ENCODE measurements around the gene CD209.

DNA sequence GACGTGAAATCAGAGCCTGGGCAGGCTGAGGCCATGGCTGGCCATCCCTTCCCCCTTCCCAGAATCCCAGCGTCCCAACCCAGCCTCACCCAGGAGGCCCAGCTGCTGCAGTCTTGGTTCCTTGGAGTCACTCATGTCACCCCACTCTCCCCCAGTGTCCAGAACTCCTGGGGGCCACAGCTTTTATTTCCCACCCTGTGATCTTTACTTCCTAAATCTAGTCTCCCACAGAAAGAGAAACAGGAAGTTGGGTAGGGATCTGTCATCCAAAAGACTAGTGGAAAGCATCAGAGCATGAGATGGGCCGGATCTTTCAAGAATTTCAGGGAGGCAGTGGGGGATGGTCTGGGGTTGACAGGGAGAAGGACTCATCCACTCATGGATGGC lies at the start of gene CD209:
Gene CD209 (minus strand): TSS at position 158 of the 387 bp plus-strand sequence.
- PRO-cap, result no peak

DNA sequence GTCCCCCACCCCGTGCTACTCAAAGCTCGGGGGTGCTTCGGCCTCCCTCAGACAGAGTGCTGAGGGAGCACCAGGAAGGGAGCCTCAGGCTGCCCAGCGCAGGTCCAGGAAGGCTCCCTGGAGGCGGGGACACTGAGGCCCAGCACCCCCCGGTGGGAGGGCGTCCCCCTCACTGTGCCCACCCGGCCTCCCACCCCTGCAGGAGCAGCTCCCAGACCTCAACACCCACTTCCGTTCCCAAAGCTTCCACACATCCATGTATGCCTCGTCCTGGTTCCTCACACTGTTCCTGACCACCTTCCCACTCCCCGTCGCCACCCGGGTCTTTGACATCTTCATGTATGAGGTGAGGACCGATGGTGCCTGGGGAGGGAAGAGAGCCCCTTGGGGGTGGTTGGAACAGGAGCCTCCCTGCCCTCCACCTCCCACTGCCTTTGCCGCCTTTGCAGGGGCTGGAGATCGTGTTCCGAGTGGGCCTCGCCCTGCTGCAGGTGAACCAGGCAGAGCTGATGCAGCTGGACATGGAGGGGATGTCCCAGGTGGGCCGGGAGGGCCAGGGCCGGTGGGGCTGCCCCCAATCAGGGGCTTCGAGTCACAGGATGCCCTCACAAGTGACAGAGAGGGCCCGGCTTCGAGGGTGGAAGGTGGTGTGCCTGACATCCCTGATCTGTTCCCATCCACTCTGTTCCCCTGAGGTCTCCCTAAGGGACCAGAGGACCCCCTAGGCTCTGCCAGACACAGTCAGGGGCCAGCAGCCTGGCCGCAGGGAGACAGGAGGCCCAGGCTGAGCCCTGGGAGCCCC lies 21.4 kb downstream of the EVI5L start:
- PRO-cap, result no peak

GRCh38 chr19:7871260-7872163 lies 2.7 kb downstream of the PRR36 start:
- PRO-cap, result no peak

DNA sequence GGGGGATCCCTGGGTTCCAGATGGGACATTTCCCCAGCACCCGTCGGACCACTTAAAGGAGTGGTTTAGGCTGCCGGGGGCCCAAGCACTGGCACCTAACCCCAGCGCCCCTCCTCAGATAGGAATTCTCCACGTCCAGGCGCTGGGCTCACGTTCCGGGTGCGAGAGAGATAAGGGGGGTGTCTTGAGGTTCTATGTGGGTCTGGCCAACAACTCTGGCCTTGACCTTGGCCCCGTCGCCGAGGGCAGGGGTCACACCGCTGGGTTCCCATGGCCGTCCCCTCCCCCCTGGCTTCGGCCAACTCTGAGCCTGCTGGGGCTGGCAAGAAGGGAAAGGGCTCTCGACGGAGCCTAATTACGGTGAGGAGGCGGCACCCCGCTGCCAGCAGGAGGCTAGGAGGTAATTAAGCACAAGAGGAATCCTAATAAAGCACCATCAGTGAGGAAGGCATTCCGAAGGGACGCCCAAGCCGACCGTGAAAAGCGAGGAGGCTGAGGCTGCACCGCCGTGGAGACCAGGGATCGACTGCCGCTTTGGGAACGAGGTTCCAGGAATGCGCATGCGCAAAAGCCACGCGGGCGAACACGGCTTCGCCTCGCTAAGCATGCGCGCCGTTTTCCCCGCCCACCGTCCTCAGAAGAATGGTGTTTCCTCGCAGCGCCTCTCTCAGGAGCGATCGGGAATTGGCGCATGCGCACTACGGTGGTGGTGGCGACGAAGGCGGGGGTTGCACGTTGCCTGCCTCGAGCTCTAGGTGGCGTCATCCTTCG lies 505 bp upstream of the MAP2K7 start:
- PRO-cap, result bidirectional peak, plus-strand start outside the sequence, minus-strand start at position 528 of the sequence

- PRO-cap, result no peak
These were observed 874 bp upstream of the TGFBR3L start for GRCh38 chr19:7913381-7914530.

DNA sequence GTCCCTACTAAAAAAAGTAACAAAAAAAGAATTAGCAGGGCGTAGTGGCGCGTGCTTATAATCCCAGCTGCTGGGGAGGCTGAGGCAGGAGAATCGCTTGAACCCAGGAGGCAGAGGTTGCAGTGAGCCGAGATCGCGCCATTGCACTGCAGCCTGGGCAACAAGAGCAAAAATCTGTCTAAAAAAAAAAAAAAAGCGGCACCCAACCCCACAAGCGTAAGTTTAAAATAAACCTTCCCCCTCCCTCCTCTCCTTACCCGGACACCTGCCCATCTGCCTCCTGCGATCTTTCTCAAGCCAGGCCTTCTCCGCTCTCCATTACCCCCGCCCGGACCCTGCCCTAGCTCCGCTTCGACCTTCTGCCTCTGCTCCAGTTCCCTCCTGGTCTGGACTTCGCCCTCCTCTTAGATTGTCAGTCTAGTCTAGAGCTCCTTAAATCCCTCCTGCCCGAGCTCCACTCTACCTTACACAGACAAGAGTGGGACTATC lies 668 bp upstream of the SNAPC2 start:
- PRO-cap, result no peak

- PRO-cap, result no peak
These were observed 22.6 kb downstream of the ELAVL1 start for GRCh38 chr19:7982558-7983493.

DNA sequence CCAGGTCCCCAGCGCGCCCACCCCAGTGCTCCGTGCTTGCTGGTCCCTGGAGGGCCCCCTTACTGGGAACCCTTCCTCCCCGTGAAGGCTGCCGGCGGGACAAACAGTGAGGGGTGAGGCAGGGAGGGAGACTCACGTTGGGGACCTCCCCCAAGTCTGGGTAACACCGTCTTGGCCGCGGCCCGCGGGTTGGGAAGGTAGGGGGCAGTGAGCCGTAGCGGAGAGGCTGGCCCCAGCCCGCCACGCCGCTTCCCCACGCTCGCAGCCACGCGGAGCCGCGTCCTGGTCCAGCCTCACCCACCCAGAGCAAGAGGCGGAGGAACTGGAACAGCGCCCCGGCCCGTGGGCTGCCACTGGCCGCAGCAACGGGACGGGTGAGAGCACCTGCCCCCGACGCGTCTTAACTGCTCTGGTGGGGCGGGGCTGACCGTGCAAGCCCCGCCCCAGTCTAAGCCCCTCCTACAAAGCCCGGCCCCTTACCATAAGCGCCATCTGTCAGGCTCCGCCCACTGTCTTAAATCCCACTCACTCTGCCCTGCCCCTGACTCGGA lies 2.3 kb upstream of the CCL25 start:
- PRO-cap, result no peak

DNA sequence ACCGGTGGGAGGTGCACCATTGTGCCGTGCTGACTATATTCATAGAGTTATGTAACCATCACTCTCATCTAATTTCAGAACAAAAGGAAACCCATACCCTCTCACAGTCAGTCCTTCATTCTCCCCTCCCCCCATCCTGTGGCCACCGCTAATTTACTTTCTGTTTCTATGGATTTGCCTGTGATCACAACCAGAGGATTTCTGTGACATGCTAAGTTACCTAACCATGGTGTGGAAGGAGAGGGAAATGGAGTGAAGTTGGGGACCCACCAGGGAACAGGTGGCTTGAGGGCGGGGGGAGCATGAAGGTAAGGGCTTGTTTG lies 461 bp upstream of the CCL25 start:
- PRO-cap, result no peak

DNA sequence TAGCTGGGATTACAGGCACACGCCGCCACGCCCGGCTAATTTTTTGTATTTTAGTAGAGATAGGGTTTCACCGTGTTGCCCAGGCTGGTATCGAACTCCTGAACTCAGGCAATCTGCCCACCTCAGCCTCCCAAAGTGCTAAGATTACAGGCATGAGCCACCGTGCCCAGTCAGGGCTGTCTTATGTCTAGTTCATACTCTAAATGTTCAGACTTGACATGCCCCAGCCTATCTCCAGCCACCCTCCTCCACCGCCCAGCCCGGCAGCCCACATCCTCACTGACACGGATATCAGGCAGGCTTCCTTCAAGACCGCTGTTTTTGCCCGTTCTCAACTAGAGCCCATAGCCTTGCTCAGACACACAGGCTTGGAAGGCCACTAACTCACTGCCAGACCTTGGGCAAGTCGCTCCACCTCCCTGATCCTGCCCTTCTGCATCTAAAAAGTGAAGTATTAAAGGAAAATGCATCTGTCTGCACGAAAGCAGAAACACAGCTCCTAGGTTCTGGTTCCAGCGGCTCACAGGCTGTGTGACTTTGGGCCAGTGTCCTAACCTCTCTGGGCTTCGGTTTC lies 14.7 kb upstream of the CERS4 start:
- PRO-cap, result no peak

GRCh38 chr19:8203621-8204125 lies 5.5 kb upstream of the CERS4 start:
- PRO-cap, result no peak

- PRO-cap, result no peak
These were observed 41.6 kb downstream of the CERS4 start for GRCh38 chr19:8250646-8251372.

DNA sequence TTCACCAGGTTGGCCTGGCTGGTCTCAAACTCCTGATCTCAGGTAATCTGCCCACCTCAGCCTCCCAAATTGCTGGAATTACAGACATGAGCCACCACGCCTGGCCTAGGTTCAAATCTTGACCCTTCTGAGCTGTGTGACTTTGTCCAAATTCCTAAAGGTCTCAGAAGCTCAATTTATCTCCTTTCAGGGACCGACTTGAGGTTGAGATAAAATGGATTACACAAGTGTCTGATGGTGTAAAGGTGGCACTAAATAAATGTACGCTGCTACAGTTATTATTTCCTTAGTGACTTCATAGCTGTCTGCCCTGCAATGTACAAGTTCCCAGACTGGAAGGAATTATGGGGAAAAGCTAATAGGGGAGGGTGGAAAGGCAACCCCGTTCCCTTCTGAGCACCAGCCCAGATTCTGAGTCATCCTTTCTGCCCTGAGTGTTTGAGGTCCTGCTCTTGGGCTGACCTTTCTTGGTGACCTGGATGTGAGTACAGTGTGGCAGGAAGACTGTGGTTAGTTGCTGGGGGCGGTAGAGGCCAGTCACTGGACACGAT lies 8.5 kb upstream of the ANGPTL4 start:
- PRO-cap, result no peak

- PRO-cap, result no peak
These were observed 919 bp upstream of the ANGPTL4 start for GRCh38 chr19:8363018-8363453.

DNA sequence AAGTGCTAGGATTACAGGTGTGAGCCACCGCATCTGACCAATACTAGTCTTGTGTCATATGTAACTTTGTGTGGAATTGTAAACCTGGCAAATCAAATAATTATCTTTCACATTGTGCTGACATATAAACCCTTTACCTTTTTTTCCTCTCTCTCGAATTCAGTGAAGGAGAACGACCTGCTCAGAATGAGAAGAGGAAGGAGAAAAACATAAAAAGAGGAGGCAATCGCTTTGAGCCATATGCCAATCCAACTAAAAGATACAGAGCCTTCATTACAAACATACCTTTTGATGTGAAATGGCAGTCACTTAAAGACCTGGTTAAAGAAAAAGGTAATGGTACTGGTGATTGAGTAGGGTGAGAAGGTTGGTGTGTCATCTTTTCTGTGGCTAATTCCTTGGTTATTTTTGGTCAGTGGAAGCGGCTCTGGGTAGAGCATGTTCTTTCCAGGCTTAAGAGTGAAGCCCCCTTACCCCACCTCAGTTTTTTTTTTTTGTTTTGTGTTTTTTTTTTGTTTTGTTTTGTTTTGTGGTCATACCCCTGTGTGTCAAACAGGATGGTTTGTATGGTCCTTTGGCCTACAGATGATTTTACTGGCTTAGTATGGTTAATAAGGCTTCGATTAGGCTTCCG lies 10.6 kb downstream of the HNRNPM start:
- PRO-cap, result no peak

DNA sequence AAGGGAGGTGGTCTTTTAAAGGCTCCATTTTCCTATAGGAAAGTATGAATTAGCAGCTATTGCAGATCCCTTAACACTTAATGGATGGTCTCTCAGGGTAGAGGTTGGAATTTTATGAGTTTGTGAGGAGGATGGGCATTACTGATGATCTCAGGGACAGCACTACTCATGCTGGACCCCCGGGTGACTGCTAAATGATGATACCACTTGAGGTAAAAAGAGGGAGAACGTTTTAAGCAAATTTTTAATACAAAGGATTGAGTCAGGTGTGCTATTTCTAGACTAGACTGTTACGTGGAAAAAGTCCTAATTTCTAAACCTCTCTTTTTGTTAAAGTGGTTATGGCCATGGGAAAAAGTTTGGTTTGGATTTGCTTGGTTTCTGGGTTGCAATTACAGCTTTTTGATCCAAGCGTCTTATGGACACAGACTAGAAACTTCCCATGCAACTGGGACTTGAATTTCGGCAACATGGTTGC lies 15.5 kb downstream of the HNRNPM start:
- PRO-cap, result no peak

GRCh38 chr19:8463168-8463862 lies 18.5 kb downstream of the HNRNPM start:
- PRO-cap, result no peak

DNA sequence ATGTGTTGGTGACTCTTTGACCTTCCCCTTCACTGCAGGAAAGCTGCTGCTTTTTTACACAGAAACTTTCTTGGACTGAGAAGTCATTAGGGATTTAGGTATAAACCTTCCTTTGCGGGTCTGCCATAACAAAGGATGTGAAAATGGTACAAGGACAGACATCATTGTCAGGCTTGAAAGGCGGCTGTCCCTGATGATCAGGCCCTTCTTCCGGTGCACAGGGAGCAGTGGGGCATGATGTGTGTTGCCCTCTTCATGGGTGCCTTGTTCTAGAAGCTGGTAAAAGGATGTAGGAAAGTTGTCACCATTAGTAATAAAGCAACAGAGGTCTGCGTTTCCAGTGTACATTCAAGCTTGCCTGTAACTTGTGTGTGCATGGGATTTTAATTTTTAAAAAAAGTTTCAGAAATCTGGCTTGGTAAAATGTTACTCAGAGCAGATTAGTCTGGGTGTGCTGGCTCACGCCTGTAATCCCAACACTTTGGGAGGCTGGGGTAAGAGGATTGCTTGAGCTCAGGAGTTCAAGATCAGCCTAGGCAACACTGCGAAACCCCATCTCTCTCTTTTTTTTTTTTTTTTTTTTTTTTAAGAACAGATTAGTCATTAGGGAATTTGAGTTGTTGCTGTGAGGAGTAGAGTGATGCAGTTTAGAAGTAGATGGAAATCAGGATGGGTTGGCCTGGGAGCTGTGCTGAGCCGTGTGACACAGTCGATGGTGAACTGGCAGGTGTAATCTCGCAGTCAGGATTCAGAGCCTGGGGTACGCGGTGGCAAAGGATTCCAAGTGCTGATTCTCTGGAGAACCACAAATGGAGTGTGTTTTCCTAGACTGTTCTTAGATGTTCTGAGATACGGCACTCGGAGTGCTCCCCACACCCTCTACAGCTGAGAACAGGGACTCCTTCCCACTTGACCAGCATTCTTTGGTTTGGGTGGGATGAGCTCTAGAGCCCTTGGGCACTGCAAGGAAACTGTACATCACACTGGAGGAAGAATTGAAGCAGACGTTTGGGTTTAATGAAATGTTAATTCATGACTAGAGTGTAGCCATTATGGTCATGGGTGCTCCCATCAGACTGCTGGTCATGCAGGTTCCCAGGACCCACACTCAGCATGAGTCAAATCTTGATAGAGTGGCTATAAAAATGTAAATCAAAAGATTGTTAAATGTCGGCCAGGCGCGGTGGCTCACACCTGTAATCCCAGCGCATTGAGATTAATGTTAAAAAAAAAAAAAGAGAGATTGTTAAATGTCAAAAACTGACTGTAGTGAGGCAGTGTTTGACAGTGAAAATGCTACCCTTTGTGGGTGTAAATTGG lies 26.6 kb downstream of the PRAM1 start:
- PRO-cap, result no peak

GRCh38 chr19:8512908-8513370 lies 1.0 kb downstream of the ZNF414 start:
- PRO-cap, result no peak

DNA sequence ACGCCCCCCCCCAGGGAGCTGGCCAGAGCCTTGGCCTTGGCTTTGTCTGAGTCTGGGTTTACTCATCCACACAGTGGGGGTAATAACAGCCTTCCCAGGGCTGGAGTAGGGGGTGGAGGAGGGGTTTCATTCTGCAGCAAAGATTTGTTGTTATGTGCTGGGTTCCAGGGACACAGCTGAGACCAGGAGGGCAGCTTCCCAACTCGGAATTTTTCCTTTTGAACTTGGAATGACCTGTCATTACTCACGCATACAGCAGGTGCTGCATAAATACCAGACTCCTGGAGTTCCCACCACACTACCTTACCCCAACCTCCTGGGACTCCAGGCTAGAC lies 1.4 kb upstream of the ADAMTS10 start:
- PRO-cap, result no peak